H7 (cell line): ENCODE measurements around the gene TBCK.

GRCh38 chr4:102687185-102688192 is 73.3 kb downstream of the MANBA start:
- RAMPAGE, long total RNA, result no peak

GRCh38 chr4:102805446-102806246 is 21.7 kb downstream of the UBE2D3 start:
- RAMPAGE, long total RNA, result no peak

GRCh38 chr4:102828414-102828543 is 928 bp upstream of the UBE2D3 start:
- RAMPAGE, long total RNA, result no peak

DNA sequence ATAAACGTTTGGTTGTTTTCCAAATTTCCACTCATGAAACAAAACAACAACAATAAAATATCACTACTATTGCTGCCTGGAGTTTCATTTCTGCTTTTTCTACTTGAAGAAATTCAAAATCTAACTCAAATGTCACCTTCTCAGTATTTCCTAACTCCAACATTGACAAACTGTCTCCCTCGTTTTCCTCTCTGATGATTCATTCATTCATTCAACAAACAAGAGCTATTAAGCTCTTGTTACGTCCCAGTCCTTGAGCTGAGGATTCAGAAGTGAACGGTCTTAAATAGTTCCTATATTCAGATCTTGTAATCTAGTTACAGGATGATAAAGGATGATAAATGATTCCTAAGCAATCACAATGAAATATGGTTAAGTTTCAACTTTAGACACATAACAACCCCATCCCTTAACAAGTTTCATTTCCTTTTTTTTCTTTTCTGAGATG is 1.8 kb downstream of the SLC9B2 start:
- RAMPAGE, long total RNA, result no peak

DNA sequence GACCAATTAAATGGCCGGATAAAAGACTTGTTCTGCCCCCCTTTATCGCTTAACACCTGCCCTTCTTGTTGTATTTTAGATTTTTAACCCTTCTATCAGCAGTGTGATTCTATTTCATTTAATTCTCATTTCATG is 258 bp upstream of the SLC9B2 start:
- RAMPAGE, long total RNA, result no peak

DNA sequence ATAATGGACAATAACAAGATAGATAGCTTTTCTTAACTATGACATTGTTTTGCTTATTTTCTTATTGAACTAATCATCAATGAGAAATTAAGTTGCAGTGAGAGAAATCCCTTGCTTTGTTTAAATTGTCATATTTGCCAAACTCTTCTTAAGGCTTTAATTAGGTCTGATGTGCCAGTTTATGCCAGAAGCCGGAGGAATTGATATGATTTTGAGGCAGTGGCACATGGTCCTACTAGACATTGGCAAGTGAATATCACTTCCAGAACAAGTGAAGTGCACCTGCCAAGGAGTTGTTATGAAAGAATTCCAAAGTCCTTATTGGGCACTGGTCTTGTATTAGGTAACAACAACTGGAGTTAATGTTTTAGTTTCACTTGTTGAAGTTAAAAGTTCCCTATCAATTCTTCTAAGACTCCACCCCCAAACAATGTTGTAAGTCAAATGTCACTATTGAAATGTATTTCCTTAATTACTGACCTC is 3.0 kb downstream of the TET2 start:
- RAMPAGE, long total RNA, result no peak

DNA sequence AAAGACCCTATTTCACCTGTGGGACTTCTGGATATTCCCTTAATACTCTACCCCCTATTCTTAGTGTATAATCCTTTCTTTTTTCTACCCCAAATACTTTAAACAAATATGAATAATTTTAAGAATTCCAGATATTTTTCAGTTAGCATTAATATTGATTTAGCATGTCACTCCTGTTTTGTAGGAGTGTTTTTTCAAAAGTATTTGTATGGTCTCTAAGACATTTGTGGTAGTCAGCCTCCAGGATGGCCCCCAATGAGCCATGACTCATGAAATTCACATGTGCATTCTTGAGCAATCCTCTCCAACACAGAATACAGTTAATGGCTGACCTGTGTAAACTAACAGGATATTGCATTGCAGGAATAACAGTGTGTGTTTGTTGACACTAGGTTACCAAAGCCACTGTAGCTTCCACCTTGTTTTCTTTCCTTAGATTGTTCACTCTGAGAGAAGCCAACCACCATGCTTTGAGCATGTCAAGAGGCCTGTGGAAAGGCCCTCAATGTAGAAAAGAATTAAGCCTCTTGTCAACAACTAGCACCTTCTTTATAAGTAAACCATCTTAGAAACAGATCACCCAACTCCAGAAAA is 28.7 kb downstream of the TBCK start:
- RAMPAGE, long total RNA, result no peak

- RAMPAGE, long total RNA, result start-site peak on the minus strand at chr4:106316193-106316208, 81 reads; start-site peak on the plus strand at chr4:106316510-106316571, 874 reads
These were observed at the start of gene TBCK for GRCh38 chr4:106315856-106316671. Gene TBCK, minus strand, starts transcription at chr4:106316209.

GRCh38 chr4:106524684-106525156 is 156.1 kb upstream of the GIMD1 start:
- RAMPAGE, long total RNA, result no peak

DNA sequence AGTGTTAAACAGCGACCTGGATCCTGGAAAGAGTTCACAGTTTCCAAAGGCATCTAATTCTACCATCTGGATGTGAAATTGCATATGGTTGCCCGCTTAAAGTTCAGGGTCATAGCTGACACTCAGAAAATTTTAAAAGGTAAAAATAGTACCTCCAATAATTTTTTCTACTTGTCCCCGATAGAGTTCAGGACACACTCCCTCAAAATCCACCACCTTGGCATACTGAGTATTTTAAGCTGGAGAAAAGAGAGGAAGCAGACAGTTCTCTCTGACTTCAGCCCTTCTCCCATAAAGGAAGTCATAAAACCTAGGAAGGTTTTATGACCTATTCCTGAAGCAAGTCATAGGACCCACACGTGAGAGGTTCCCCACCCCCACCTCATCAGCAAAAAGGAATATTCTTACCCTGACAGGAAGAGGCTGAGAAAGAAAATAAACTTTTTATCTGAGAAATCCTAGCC is 270.2 kb downstream of the PAPSS1 start:
- RAMPAGE, long total RNA, result no peak

GRCh38 chr4:107737083-107737517 is 17.1 kb upstream of the PAPSS1 start:
- RAMPAGE, long total RNA, result no peak

GRCh38 chr4:108171195-108171829 is 2.6 kb upstream of the LEF1 start:
- RAMPAGE, long total RNA, result no peak

DNA sequence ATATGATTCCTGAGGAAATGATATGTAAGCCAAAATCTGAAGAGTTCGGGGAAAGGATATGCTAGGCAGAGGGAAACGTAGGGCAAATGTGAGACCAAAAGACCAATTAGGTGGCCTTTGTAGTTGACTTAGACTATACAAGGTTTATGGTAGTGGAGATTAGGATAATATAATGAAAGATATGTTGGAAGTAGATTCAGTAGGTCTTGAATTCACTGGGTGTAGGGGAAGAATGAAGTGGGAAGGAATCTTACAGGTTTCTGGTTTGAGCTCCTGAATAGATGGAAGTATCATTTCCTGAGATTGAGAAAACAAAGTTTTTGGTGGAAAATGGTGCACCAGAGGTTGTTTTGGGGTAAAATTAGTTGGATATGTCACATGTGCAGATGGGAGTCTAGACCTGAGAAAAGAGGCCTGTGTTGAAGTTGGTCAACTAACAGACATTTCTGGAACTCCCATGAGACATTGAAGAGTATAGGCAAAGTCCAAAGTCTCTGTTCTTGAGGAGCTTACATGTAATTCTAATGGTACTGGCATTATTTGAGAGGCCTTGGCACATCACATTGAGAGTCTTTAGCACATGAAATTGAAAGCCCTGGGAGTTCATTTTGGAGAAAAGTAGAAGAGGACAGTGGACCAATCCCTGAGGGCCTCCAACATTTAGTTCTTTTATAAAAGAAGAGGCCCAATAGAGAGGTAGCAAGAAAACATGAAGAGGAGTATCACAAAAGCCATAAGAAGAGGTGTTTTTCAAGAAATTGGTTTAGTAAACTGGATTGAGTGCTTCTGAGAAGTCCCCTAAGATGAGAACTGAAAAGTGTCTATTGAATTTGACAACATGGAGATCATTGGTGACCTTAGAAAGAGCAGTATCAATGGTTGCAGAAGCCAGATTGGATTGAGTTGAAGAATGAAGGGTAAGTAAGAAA is 3.2 kb downstream of the OSTC start:
- RAMPAGE, long total RNA, result no peak

GRCh38 chr4:108763296-108763595 is 393 bp upstream of the ETNPPL start:
- RAMPAGE, long total RNA, result no peak

DNA sequence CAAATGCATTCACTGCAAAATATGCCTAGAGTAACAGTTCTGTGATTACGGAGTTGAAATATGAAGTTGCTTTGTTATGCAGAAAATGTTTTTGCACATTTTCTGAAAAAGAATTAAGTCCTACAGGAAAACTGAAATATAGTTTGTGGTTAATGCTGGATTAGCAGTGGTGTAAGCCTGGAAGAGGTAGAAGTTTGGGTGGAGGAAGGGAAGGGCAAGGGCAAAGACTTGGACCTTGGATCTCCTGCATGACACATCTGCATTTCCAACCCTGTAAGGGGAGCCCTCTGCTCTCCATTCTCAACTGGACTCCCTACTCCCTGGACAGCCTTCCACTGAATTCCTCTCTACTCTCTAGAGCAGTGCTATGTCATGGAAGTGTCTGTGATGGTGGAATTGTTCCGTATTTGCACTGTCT is 4.6 kb downstream of the CASP6 start:
- RAMPAGE, long total RNA, result no peak

- RAMPAGE, long total RNA, result no peak
These were observed 617 bp downstream of the GAR1 start for GRCh38 chr4:109816114-109816643.

- RAMPAGE, long total RNA, result no peak
These were observed 81.6 kb downstream of the ELOVL6 start for GRCh38 chr4:110116880-110117212.

DNA sequence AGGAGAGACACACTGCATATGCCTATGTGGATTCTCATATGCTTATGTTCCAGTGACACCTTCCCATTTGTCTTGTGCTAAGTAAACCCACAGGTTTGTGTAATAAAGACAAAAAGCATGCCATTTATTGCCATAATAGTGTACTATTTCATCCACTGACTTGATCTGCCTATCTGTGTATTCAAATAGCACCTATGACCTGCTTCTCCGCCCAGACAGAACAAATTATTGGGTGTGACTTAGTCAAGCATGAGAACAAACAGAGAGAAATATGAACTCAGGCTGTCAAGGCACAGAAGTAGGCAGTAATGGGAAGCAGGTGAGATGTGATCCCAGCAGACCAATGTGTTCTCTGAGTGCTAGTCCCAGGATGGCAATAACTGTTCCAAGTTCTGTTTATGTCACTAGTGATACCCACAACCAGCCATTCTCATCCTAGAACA is 25.4 kb downstream of the ELOVL6 start:
- RAMPAGE, long total RNA, result no peak

DNA sequence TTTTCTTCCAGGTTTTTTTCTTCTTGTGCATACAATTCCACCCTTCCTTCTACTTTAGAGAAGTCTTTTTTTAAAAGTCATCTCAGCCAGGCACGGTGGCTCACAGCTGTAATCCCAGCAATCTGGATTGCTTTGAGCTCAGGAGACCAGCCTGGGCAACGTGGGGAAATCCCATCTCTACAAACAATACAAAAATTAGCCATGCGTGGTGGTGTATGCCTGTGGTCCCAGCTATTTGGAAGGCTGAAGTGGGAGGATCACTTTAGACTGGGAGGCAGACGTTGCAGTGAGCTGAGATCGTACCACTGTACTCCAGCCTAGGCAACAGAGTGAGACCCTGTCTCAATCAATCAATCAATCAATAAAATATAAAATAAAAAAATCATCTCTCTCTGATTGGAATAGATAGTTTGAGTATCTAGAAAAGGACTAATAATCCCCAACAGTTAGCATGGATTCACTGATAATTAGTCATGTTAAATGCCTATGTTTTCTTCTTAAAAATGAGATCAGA is 14.7 kb downstream of the ELOVL6 start:
- RAMPAGE, long total RNA, result no peak

- RAMPAGE, long total RNA, result no peak
These were observed 18.1 kb upstream of the FAM241A start for GRCh38 chr4:112126973-112127634.